ENCODE data around the genes ZFYVE1 and RIOX1.

GRCh38 chr14:72683683-72684155, 210.2 kb downstream of the DPF3 start:
- CAGE, long polyA plus RNA, result no peak
- RRBS, result no CpG with 5 or more reads among the region's 4 CpGs

GRCh38 chr14:72714030-72714539, 179.8 kb downstream of the DPF3 start:
- CAGE, long polyA plus RNA, result no peak
- RRBS, result no CpG with 5 or more reads among the region's 17 CpGs

- CAGE, long polyA plus RNA, result no peak
- RRBS, result no CpG with 5 or more reads among the region's 12 CpGs
Measured at GRCh38 chr14:72726425-72727226, 167.3 kb downstream of the DPF3 start.

- CAGE, long polyA plus RNA, result no peak
- RRBS, result no CpG with 5 or more reads among the region's 6 CpGs
Measured at GRCh38 chr14:72828570-72829236, 65.2 kb downstream of the DPF3 start.

DNA sequence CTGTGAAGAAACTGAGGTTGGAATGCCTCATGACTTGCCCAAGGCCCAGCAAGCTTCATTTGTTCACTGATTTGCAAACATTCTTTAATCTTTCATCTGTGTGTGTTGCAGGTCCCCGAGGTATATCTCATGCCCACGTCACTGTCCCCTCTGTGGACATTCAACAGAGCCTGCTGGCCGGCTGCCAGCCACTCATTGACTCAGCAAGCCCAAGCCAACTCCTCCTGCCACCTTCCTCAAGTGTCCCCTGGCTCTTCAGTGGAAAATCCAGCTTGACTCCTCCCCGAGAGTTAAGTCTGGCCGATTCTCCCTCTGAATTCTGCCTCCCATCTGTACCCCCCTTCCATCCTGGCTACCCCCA, 1.9 kb upstream of the DCAF4 start:
- CAGE, long polyA plus RNA, result no peak
- RRBS, result no CpG with 5 or more reads among the region's 5 CpGs

DNA sequence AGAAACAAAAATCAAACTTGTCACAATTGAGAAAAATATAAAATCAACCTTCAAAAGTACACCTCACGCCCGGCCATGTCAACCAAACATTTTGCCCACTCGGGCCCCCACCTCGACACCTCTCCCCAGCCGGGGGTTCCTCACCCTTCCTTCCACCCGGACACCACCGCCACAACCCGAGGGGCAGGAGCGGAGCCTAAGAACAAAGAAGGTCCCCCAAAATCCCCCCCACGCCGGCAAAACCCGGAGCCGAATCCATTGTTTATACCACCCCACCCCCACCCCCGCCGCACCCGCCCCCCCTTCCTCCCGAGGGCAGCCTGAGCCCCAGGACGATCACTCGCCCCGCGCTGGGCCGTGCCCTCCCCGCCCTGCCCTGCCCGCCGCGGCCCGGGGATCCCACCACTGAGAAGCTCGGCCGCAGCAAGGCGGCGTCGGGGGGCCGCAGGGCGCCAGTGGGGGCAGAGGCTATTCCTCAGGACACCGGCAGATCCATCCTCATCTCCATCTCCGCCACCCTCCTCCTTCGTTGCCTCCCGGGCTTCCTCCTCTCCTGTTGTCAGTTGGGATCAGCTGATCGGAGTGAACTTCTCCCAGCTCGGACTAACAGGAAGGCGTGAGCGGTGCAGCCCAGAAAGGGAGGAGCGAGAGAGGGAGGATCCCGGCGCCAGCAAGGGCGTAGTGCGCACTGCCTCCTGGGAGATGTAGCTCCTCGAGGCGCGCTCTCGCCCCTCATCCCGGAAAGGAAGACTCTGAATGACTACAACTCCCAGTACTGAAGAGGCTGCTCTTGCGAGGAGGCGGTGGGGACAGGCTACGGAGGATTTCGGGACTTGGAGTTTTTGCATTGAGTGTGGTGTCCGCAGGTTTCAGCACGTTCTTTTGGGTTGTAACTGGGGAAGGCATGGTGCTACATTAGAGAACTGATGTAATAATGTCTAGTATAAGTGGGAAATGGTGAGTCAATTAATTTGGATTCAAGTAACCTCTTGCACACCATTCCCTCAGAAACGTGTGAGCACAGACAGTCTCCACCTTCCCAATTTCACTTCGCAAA, at the start of gene ZFYVE1:
Gene ZFYVE1 (minus strand): TSS at position 584 of the 1,057 bp plus-strand sequence.
- CAGE, long polyA plus RNA, result start-site peak on the minus strand centred at position 562 of the sequence, 80 bp wide, 294 and 384 reads in 2 replicates
- RRBS, result 3% methylated on average over 28 of the region's 60 CpGs

GRCh38 chr14:73424303-73424843, 34.0 kb downstream of the NUMB start:
- CAGE, long polyA plus RNA, result no peak
- RRBS, result no CpG with 5 or more reads among the region's 5 CpGs

DNA sequence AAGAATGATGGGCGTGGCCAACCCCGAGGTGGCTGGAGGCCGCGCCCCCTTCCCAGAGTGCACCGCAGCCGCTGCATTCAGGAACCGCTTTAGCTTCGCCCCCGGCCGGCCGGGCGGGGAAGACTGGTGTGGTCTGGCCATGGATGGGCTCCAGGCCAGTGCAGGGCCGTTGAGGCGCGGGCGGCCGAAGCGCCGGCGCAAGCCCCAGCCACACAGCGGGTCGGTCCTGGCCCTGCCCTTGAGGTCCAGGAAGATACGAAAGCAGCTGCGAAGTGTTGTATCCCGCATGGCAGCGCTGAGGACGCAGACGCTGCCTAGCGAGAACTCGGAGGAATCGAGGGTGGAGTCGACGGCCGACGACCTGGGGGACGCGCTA, at the start of gene RIOX1:
Gene RIOX1 (plus strand): TSS at position 55 of the 376 bp plus-strand sequence.
- CAGE, long polyA plus RNA, result start-site peak on the plus strand centred at position 67 of the sequence, 26 bp wide, 23 and 20 reads in 2 replicates
- RRBS, result 1% methylated on average over 9 of the region's 37 CpGs

GRCh38 chr14:73582298-73582596, 9.4 kb upstream of the ACOT4 start:
- CAGE, long polyA plus RNA, result no peak
- RRBS, result no CpG with 5 or more reads among the region's 6 CpGs

- CAGE, long polyA plus RNA, result no peak
- RRBS, result 9% methylated on average over 24 of the region's 37 CpGs
Measured at GRCh38 chr14:73634199-73634745, 10.5 kb upstream of the DNAL1 start.

DNA sequence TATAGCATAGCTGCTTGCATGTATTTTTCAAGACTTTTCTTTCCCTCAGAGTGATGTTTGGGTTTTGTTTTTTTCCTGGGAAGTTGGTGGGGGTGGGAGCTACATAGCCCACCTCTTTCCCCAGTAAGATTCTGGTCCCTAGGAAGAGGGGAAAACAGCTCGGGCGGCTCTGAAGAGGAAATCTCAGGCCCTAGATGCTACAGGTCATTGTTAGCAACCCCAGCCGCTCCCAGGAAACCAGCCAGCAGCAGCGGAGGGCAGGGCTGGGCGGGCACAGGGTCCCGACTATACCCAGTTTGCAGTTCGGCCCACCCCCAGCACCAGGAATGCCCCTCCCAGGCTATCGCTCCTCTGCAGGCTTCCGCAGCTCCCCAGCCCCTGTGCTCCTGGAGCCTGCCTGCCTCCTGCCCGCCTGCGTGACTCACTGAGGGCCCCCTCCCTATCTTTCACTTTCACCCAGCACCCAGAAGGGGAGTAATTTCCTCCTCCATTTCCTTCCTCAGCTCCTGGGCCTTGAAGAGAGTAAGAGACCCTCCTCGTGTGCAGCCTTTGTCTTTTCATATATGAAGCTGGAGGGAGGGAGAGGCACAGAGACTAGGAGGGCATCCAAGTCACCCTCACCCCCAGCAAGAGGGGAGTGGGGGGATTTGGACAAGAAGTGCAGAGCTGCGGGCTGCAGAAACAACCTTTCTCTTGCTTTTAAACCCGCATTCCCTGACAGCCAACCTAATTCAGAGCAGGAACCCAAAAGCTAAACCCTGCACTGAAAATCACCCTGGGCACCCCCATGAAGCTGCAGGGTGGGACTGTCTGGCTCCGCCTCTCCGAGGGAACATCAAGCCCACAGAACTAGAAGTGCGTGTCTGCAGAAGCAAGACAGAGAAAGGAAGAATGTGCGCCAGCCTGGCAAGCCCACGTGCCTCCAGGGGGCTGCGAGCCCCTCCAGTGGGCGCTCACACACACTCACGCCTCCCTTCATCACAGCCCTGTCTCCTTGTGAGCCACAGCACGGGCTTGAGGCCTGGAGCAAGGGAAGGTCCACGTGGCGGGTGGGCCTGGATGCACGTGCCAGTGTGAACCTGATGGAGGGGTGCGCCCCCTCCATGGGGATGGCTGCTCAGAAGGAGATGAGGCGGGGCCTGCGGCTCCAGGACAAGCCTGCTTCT, 18.4 kb downstream of the MIDEAS start:
- CAGE, long polyA plus RNA, result no peak
- RRBS, result no CpG with 5 or more reads among the region's 29 CpGs

GRCh38 chr14:73761323-73761897, 1.3 kb upstream of the MIDEAS start:
- CAGE, long polyA plus RNA, result no peak
- RRBS, result no CpG with 5 or more reads among the region's 3 CpGs

DNA sequence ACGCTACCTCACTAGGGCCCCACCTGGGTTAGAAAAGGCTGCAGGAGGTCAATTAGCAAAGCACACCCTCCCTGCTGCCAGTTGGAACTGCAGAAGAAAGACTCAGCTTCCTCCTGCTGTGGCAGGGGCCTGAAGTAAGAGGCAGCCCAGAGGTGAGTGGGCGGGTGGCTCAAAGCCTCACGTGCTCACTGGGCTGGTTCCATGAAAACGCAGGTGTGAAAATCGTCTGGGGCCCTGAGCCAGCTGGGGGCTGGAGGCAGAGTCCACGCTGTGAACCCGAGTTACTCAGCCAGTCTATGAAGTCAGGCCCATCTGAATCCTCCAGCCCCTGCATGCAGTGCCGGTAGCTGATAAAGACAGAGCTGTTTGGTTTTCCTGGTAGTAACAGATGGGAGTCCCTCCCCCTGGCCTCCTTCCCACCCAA, 11.7 kb upstream of the MIDEAS start:
- CAGE, long polyA plus RNA, result no peak
- RRBS, result no CpG with 5 or more reads among the region's 8 CpGs

DNA sequence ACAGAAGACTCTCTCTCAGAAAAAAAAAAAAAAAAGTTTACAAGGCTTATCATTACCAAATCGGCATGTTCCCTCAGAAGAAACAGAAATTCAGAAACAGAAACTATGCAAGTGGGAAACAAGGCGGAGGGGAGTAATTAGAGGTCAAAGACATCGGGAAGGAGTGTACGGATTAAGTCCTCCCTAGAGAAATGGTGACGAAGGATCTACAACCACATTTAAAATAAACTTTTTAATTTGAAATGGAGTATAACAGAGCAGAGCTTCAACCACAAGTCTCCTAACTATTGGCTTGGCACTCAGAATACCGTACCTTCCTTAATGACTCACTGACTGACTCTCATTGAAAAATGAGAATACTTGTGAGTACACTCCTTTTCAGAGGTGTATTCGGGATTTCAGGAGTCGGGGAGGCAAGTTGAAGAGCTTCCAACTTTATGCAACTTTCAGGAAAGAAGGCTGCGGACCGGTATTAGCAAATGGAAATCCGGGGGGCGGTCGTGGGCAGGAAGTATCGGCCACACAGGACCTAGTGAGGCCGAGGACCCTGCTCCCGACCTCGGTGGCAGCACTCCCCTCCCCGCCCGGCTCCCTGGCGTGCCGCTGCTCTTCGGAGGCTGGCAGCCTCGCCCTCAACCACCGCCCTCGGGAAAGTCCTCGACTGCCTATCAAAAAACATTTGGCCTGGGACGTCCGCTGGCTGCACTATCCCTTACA, 769 bp downstream of the ENTPD5 start:
- CAGE, long polyA plus RNA, result no peak
- RRBS, result under 1% methylated on average over 8 of the region's 28 CpGs

DNA sequence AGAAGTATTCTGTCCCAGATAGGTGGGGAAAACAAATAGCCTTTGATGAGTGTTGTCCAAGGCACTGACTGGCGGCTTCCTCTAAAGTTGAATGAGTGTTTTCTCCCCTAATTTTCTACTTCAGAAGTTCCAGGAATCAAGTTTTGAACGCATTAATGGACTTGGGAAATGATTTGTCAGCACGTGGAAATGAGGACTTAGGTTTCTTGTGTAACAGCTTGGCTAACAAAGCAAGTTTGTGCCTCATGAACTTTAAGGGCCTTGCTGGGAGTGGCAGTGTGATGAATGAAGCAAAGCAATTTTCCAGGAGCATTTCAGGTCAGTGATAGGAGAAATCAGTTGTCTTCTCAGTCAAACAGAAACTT, 57.0 kb downstream of the LIN52 start:
- CAGE, long polyA plus RNA, result no peak
- RRBS, result no CpG with 5 or more reads among the region's 3 CpGs

- CAGE, long polyA plus RNA, result no peak
- RRBS, result no CpG with 5 or more reads among the region's 12 CpGs
Measured at GRCh38 chr14:74286435-74287199, 16.1 kb downstream of the ABCD4 start.

DNA sequence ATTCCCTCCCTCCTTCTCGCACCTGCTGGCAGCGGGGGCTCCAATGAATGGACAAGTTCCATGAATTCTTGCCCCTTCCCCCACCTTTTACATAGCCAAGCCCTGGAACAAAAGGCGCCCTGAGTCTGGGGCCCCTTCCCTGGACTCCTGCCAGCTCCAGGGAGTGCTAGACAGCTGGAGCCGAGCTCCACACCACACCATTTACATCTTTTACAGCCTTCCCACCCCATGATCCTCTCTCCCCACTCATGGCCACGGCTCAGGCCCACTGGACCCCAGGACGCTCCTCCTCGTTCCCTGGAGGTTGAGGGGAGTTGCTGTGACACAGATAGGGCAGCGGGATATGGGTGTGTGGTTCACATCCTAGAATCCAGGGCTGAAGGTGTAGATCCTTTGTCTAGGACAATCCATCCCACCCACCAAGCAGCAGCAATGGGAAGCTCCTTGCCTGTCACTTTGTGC, 21.7 kb upstream of the VRTN start:
- CAGE, long polyA plus RNA, result no peak
- RRBS, result no CpG with 5 or more reads among the region's 8 CpGs

GRCh38 chr14:74401925-74402511, 24.0 kb downstream of the SYNDIG1L start:
- CAGE, long polyA plus RNA, result no peak
- RRBS, result no CpG with 5 or more reads among the region's 10 CpGs

DNA sequence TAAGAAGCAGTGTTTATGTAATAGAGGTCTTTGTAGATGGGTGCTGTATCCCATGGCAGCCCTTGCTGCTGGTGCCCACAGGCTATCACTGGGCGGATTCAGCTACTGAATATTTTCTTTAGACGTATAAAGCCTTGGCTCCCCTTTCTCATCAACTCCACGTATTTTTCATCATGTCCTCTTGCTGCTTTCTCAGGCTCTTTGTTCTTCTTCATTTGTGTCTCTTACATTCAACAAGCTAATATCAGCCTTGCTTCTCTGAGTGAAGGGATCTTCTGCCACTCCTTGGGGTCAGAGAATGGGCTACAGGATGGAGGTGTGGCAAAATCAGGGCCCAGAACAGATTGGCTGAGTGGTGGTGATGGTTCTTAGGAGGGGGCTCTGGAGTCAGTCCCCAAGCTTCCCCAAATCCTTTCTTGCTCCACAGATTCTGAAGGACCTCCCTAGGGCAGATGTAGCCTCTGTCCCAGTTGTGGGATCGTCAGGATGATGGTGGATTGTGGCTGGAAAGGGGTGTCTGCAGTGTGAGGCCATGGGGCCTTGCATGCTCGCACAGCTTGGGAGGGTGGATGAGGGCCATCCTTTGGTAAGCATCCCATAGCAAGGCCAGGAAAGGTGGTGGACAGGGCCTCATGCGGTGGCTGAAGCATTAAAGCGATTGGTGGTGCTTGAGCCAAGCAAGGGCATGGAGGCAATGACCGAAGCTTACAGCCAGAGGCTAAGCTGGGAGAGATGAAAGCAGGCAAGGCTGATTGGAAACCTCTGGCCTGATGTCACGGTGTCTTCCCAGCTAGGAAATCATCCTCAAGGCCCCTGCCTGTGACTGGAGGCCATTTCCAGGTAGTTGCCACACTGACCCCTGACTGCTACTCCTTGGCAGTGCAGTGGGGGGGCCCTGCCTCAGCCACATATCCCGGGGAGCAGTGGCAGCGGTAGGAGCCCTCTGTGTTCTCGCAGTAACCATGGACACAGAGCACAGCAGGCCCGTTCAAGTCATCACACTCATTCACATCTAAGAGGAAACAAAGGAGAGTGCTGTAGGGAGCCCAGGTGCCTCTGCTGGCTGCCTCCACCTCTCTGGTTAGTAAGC, 6.8 kb downstream of the ISCA2 start:
- CAGE, long polyA plus RNA, result no peak
- RRBS, result no CpG with 5 or more reads among the region's 13 CpGs

- CAGE, long polyA plus RNA, result no peak
- RRBS, result no CpG with 5 or more reads among the region's 14 CpGs
Measured at GRCh38 chr14:74504627-74505218, 11.2 kb downstream of the ISCA2 start.